ENCODE measurements around the genes TCTN1 and HVCN1.

- PRO-cap, 2 experiments: peak in 2 of 2 experiments; most common plus-strand start chr12:110614063 (in 2); most common minus-strand start chr12:110613990 (in 1)
Observed at GRCh38 chr12:110613757-110614829, at the start of gene TCTN1. Gene TCTN1 (plus strand): TSS chr12:110614129.

DNA sequence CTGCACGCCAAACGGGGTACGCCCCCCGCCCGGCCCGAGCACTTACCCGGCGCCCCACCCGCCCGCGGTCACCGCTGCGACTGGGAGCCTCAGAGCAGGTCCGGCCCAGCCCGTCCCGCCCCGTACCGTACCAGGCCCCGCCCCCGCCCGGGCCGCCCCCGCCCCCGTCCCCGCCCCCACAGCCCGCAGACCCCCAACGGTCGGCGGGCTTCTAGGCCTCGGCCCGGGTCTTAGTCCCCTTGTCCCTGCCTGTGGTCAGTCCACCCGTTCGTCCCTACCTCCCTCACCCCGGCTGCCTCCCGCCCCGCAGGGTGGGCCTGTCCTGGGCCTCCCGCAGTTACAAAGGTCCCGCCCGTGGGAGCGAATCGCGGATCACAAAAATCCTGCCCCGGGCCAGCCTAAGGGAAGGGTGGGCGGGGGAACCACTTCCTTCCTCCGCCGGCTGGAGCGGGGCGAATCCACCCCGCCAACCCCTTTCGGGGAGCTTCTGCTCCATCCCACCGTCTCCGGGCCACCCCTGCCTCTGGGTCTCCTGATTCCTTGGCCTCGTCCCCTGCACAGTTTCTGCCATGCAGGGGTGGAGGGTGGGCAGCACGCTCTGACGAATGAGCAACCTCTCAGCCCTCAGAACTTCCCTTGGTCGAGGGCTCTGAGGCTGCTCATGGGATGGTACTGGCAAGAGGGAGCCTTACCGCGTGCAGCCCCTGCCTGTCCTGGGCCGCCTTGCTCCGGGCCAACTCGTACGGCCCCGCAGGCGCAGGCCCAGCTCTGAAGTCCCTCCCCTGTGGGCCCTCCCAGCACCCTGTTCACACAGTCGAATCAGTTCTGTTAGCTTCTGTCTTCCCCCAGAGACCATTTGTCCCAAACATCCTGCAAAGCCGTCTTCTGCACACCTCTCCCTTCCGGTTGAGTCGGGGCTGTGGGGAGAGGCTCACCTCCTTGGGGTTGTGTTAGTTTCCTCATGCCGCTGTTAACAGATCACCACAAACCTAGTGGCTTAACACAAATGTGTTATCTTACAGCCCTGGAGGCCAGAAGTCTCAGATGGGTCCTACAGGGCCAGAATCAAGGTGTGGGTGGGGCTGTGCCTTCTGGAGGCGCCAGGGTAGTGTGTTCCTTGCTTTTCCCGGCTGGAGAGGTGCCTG, at the start of gene HVCN1:
HVCN1 (minus strand) TSS at position 82 of the 1,145 bp plus-strand sequence.
- PRO-cap, 2 experiments: peak in 2 of 2 experiments; most common plus-strand start position 230 of the sequence (in 1); most common minus-strand start position 82 of the sequence (in 2)

DNA sequence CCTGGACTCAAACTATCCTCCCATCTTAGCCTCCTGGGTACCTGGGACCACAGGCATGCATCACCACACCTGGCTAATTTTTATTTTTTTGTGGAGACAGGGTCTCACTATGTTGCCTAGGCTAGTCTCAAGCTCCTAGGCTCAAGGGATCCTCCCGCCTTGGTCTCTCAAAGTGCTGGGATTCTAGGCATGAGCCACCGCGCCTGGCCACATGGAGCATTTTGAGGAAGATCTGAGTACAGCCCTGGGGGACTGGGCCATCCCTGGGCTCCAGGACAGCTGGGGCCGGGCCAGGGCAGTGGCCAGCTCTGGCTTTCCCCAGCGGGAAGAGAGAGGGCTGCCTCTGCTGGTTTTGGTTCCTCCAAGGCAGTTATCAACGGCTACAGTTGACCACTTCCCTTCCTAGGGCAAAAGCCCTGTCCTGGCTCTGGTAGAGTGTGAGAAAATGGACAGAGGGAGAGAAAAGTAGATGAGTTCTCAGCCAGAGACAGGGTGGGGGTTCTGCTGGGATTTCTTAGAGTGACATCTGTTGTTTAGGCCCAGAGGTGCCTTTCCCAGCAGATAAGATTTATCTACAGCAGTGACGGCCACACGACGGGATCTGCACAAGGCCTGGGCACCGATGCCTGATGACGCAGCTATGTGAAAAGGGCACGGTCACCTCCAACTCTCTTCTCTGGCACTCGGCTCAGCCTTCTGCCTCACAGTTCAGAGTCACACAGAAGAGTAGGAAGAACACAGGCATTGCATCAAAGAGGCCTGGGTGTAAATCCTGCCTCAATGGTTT, 5.4 kb upstream of the HVCN1 start:
- PRO-cap, 2 experiments: no peak in any of the 2 experiments

- PRO-cap, 2 experiments: no peak in any of the 2 experiments
Observed at GRCh38 chr12:110862121-110862846, 15.5 kb downstream of the CCDC63 start.

GRCh38 chr12:110896535-110896986, 23.8 kb downstream of the MYL2 start:
- PRO-cap, 2 experiments: no peak in any of the 2 experiments

DNA sequence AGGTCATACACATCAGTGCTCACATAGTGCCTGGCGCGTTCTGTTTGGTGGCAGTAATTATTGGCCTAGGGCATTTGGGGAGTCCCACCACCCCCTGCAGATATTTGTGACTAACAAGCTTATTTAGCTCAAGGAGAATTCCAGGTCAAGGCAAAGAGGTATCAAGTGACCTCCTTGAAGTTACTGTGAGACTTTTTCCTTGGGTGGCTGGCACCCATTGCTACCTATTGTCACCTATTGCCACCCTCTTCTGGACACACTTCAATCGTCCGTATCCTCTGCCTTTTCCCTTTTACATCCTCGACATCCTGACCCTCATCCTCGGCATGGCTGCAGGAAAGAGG, 149.7 kb downstream of the CUX2 start:
- PRO-cap, 2 experiments: no peak in any of the 2 experiments

- PRO-cap, 2 experiments: no peak in any of the 2 experiments
Observed at GRCh38 chr12:111369578-111370268, 828 bp upstream of the PHETA1 start.

GRCh38 chr12:111399319-111399640, 6.4 kb upstream of the SH2B3 start:
- PRO-cap, 2 experiments: no peak in any of the 2 experiments

DNA sequence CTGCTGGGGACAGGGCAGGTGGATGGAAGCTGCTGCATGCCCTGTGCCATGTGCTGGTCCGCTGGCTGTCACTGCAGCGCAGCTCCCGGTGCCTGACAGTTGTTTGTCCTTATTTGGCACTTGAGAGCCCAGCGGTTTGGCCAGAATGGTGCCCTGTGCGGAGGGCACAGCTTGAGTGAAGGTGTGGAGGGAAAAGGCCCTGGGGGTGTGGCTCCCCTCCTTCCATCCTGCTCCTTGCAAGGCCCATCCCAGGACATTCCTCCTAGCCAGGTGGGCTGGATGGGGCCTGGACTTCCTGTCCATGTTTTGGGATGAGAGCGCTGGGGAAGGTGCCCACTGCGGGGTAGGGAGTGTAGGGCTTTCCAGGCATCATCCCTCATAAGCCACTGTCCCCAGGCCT, 30.3 kb downstream of the SH2B3 start:
- PRO-cap, 2 experiments: no peak in any of the 2 experiments

DNA sequence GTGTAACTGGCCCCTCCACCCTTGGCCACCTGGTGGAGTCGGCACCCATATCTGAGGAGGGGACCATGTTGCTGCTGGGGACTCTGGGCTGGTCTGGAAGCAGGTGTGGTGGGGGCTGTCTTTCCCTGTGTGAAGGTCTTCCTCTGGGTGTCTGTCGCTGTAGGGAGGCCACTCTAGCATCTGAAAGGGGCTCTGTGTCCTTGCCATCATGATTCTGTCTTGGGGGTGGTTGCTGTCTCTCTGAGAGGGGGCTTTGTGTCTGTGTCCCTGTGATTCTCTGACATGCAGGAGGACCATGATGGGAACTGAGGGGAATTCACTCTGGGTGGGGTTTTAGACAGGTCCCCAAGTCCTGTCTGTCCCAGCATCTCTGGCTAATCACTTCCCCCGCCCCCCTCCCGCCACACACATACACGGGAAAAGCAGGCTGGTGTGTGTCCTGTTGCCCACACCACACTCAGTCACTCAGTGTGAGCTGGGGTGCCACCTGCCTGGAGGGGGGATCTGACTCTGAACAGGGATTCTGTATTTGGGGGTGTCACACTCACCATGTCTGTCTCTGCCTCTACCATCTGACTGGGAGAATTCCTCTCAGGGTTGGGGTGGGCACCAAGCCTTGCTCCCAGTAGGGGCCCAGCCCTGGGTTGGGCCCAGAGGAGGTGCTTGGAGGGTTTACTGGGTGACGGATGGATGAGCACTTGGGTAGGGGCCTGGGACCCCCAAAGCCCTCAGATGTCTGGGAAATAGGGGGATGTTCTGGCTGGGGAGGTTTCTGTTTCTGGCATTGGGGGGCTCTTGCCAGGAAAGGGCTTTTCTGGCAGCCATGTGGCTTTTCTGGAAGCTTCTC, 31.0 kb downstream of the SH2B3 start:
- PRO-cap, 2 experiments: no peak in any of the 2 experiments

GRCh38 chr12:111454553-111455065, 48.9 kb downstream of the SH2B3 start:
- PRO-cap, 2 experiments: no peak in any of the 2 experiments

DNA sequence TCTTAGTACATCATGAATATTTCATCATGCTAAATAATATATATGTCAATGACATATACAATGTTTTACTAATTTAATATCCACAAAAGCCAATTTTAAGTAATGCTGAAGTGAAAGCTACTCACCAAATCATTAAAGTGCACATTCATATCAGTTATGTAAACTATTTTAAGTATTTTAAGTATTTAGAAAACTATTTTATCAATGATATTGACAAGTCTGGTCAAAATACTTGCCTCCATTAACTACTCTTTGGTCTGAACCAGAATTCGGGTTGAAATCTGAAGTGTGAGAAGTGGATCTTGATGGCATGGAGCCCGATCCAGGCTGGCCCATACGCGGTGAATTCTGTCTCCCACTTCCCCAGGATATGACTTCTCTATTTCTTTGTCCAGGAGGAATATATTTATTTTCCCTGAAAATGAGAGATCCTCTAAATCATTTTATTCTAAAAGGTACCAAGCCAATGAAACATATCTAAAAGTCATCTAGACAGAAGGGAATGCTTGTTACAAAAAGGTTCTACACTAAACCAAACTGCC, 81.0 kb downstream of the ATXN2 start:
- PRO-cap, 2 experiments: no peak in any of the 2 experiments

GRCh38 chr12:111596998-111597229, 2.2 kb downstream of the ATXN2 start:
- PRO-cap, 2 experiments: no peak in any of the 2 experiments

DNA sequence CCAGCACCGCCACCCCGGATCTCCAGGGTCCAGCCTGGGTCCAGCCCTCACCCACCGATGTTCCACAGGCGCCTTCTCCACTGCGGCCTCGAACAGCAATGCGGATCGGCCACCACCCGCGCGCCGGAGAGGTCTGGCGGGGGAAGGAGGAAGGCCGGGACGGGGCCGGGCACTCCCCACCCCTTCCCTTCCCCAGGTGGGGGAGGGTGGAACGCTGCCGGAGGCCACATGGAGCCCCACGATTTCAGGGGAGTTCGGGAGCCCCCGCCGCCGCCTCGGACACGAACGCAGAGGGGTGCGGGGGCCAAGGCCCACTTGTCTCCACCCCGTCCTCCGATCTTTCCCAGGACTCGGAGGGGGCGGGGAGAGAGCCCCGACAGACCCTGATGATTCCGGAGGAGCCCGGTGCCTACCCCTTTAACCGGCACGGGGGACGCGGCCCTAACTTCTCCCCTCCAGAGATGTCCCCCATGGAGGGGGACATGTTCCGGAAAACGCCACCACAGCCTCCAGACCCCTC, 1.2 kb downstream of the ATXN2 start:
- PRO-cap, 2 experiments: no peak in any of the 2 experiments

DNA sequence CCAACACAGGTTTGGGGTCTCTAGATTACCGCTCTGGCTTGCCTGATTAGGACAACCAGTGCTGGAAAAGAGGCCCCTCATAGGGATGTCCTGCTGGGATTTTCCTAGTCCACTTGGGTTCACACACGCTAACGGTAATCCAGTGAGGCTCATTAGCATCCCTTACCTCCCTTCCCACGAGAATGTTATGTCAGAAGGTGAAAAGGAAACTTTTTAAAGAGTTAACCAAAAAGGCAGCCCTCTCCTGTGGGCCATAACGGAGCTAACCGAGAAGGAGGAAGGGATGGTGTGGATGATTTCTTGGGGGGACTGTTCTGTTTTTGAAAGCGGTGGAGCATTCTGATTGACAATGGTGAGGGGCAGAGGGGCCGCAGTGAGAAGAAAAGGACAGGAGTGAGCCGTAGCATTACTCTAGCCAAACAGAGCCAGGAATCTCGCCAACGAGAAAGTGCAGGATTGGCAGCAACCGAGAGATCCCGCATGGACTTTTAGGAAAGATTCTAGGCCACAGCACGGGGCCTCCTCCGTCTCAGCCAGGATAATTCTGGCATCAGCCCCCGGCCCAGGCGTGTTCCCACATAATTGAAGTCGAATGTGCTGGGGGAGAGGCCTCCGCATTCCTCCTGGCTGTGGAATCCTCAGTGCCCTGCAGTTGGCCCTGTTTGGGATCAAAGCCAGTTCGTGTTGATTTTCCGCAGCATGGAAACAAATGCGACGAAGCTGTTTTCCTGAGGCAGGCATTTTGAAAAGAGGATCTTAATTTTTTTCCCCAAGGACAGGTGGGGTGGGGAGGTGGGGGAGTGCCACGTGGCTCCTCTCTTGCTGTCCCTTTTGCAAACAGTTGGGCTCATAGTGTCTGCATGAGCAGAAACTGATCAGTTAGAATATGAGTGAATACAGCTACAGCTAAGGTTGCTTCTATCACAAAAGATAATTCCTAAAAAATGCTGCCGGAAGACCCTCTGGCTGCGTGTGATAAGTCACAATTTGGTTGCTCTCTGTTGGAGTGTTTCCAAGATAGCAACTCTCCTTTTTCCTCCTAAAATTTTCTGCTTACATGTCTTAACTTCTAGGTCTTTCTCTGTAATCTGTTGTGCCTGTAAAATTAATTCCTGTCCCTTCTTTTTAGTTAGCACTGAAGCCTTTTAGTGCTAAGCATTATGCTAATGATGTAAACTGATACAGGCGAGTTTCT, 37.1 kb upstream of the ATXN2 start:
- PRO-cap, 2 experiments: no peak in any of the 2 experiments

- PRO-cap, 2 experiments: no peak in any of the 2 experiments
Observed at GRCh38 chr12:111658905-111659370, 26.8 kb downstream of the BRAP start.

GRCh38 chr12:111807274-111807827, 34.7 kb upstream of the MAPKAPK5 start:
- PRO-cap, 2 experiments: no peak in any of the 2 experiments

- PRO-cap, 2 experiments: no peak in any of the 2 experiments
Observed at GRCh38 chr12:111851490-111852165, 9.6 kb downstream of the MAPKAPK5 start.

GRCh38 chr12:112045813-112046633, 32.8 kb downstream of the ERP29 start:
- PRO-cap, 2 experiments: no peak in any of the 2 experiments

- PRO-cap, 2 experiments: no peak in any of the 2 experiments
Observed at GRCh38 chr12:112164089-112164529, 38.7 kb downstream of the TRAFD1 start.

Measured in cytotoxic T cell (primary cell).